Gastroesophageal sphincter (tissue), 4 donors: ENCODE data around the gene TAFA5.

DNA sequence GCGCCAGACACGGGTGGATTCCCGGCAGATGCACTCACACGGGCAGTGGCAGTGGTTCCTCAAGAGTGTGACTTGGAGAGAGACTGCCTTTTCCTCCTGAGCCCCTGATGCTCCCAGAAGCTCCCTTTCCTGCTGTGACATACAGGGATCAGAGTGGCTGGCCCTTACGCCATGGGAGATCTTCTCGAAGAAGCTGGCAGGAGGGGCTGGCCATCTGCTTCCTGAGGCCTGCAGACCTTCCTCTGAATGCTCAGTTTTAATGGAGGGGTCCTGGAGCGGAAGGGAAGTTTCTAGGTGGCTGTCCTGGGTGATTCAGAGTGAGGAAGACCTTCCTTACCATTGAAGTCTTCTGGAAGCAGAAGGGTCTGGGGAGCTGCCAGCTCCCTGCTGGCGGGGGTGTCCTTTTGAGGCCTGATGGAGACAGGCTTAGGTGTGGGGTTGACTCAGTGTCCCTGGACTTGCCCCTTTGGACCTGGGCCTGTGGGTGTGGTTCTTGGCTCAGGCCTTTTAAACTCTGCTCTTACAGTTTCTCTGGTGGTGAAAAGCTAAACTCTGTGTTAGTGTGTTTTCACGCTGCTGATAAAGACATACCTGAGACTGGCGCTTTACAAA is 26.1 kb downstream of the GRAMD4 start:
- PRO-cap = no peak
- RAMPAGE, long total RNA, 4 experiments = no peak in any of the 4 experiments

GRCh38 chr22:46677157-46677586 is 57.0 kb downstream of the GRAMD4 start:
- PRO-cap = no peak
- RAMPAGE, long total RNA, 4 experiments = start-site peak on the plus strand in 1 of 4 experiments, at chr22:46677343-46677436 at its widest, 11 reads per replicate

DNA sequence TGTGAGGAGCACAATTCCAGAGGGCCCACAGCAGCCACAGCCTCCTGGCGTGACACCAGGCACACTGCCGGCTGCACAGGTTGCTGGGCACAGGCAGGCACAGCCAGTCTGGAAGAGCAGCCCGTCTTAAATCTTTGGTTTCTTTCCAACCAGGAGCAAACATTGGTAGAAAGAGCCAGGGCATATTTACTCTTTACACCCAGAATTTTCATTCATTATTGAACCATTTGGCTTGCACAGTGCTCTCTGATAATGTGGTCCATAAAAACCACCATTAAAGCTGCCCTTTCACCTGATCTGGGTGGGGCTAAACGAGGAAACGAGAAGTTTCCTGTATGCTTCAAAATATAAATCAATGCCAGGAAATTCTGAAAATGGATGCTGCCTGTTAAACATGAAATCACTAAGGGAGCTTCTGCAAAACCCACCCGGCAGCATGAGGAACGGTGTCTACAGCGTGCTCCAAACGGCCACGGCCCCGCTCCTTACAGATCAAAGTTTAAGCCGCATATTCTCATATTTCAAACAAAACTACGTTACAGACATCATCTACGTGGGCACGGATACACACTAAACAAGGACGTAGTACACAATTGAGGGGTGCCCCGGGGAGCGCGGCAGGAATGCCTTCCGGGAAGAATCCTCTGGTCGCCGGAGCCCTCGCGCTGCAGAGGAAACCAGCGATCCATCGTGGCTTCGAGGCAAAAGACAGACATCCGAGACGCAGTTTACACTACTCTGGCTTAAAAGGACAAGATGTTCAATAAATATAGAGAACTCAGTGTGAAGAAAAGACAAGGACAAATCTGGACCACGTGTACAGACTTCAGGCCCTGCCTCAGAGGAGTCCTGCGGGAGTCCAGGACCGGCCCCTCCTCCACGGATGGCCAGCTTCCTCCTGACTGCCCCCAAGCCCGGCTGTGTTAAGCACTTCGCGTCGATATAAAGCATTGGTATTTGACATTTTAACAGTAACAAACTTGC is 52.3 kb downstream of the CERK start:
- PRO-cap = unidirectional peak, plus-strand start at position 420 of the sequence
- RAMPAGE, long total RNA, 4 experiments = no peak in any of the 4 experiments

- PRO-cap = no peak
- RAMPAGE, long total RNA, 4 experiments = no peak in any of the 4 experiments
Observed at GRCh38 chr22:46763878-46764749, 1.7 kb downstream of the TBC1D22A start.

DNA sequence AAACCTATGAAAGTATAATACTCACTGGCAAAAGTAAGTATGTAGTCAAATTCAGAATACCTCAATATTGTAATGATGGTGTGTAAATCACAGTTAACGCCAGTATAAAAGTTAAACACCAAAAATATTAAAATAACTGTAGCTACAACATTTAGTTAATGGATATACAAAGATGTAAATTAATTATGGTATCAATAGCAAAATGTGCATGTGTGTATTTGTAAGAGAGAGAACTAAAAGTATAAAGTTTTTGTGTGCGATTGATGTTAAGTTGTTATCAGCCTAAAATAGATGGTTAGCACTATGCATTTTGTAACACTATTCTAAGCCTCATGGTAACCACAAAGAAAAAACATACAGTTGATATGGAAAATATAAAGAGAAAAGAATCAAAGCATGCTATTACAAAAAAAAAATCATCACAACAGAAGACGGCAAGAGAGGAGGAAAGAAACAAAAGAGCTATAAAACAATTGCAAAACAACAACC is 73.7 kb downstream of the TBC1D22A start:
- PRO-cap = no peak
- RAMPAGE, long total RNA, 4 experiments = no peak in any of the 4 experiments

GRCh38 chr22:46936168-46936976 is 173.9 kb downstream of the TBC1D22A start:
- PRO-cap = no peak
- RAMPAGE, long total RNA, 4 experiments = no peak in any of the 4 experiments

DNA sequence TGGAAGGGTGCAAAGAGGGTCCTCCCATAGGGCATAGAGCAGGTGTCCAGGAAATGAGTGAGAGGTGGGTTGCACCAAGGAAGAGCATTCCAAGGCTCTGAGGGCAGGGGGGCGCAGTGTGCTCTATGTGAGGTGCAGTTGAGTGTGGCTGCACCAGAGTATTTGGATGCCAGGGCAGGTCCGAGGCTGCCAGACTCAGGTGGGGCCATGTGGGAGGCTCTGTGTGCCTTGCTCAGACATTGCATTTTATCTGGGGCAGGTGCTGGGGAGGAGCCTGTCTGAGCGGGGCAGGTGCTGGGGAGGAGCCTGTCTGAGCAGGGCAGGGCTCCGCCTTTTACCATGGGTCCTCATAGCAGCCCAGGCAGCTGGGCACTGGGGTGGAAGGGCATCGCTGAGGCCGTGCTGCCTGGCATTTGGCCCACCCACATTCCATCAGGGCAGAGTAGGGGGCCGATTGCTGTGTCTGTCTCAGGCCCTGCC is 281.3 kb downstream of the TBC1D22A start:
- PRO-cap = no peak
- RAMPAGE, long total RNA, 4 experiments = no peak in any of the 4 experiments

- PRO-cap = no peak
- RAMPAGE, long total RNA, 4 experiments = no peak in any of the 4 experiments
Observed at GRCh38 chr22:47054482-47054773, 292.0 kb downstream of the TBC1D22A start.

DNA sequence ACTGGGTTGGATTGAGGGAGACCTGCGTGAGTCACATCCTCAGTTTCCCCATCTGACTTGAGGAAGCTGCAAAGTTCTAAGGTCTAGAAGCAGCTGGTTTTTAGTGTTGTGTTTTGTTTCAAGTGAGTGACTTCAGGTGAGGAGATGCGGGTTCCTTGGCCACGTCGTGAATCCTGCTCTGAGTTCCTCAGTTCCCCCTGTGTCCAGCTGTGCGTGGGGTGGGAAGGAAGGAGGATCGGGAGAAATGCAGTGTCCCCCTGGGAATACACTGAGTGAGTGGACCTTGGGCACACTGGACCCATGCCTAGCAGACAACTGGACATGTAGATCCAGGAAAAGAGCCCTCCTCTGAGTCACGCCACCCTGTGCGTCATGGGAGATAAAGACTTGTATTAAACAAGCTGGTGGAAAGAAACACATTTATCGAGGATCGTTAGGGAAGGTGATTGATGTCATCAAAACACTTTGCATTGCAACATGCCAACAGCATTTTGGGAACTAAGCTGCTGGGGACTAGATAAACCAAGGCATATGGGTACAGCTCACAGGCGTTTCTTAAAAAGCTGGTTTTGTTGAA is 303.3 kb downstream of the TBC1D22A start:
- PRO-cap = no peak
- RAMPAGE, long total RNA, 4 experiments = no peak in any of the 4 experiments

GRCh38 chr22:47153294-47153680 is 390.8 kb downstream of the TBC1D22A start:
- PRO-cap = no peak
- RAMPAGE, long total RNA, 4 experiments = no peak in any of the 4 experiments

DNA sequence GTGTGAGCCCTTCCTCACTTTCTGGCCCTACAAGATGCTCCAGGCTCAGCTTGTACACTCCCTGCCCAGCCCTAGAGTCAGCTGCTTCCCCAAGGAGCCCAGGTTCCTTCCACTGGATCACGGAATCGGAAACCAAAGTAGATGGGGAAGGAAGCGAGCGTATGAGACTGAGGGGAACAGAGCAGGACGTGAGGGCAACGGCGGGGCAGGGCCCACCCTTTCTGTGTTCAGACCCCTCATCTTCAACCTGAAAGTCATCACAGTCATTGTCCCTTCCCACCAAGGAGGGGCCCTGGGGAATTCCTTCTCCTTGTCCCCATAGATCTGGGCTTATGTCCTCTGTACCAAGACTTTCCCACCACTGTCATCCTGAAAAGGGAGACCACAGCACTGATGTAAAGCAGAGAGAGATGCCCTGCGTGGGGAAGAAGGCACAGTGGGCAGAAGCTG is 605.9 kb upstream of the TAFA5 start:
- PRO-cap = no peak
- RAMPAGE, long total RNA, 4 experiments = no peak in any of the 4 experiments

GRCh38 chr22:48489006-48489911 is at the start of gene TAFA5:
TSS of gene TAFA5 (plus strand) at chr22:48489553.
- PRO-cap = no peak
- RAMPAGE, long total RNA, 4 experiments = no peak in any of the 4 experiments

- PRO-cap = no peak
- RAMPAGE, long total RNA, 4 experiments = no peak in any of the 4 experiments
Observed at GRCh38 chr22:48566780-48567121, 77.4 kb downstream of the TAFA5 start.

- PRO-cap = no peak
- RAMPAGE, long total RNA, 4 experiments = no peak in any of the 4 experiments
Observed at GRCh38 chr22:48719065-48719468, 229.7 kb downstream of the TAFA5 start.

GRCh38 chr22:49062032-49062964 is 572.9 kb downstream of the TAFA5 start:
- PRO-cap = no peak
- RAMPAGE, long total RNA, 4 experiments = no peak in any of the 4 experiments

GRCh38 chr22:49773847-49774363 is 53.8 kb downstream of the BRD1 start:
- PRO-cap = no peak
- RAMPAGE, long total RNA, 4 experiments = no peak in any of the 4 experiments

GRCh38 chr22:49775180-49775737 is 52.4 kb downstream of the BRD1 start:
- PRO-cap = no peak
- RAMPAGE, long total RNA, 4 experiments = no peak in any of the 4 experiments

GRCh38 chr22:49780612-49780991 is 47.1 kb downstream of the BRD1 start:
- PRO-cap = no peak
- RAMPAGE, long total RNA, 4 experiments = no peak in any of the 4 experiments

- PRO-cap = no peak
- RAMPAGE, long total RNA, 4 experiments = no peak in any of the 4 experiments
Observed at GRCh38 chr22:49824714-49825094, 3.0 kb downstream of the BRD1 start.

GRCh38 chr22:49825095-49825364 is 2.6 kb downstream of the BRD1 start:
- PRO-cap = no peak
- RAMPAGE, long total RNA, 4 experiments = no peak in any of the 4 experiments